GM19239 (cell line): ENCODE measurements around a stretch of chr19.

DNA sequence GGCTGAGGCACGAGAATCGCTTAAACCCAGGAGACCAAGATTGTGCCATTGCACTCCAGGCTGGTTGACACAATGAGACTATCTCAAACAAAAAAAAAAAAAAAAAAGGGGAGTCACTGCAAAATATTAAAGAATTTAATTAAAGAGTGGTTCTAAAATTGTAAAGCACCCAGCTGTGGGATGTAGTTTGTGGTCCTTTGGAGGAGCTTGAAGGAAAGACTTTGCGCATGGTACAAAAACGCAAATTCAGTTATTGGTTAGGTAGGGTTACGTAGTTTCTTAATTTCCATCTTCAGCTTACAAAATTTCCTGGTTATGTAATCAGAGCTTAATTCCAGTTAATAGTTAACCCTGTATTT lies 932 bp downstream of the ZNF429 start:
- RRBS: no CpG with 5 or more reads among the region's 5 CpGs

- RRBS: no CpG with 5 or more reads among the region's 7 CpGs
These were observed 79.1 kb downstream of the ZNF429 start for GRCh38 chr19:21584482-21585001.

- RRBS: no CpG with 5 or more reads among the region's 1 CpG
These were observed 85.5 kb downstream of the ZNF429 start for GRCh38 chr19:21590956-21591283.

GRCh38 chr19:21593753-21594309 lies 88.4 kb downstream of the ZNF429 start:
- RRBS: no CpG with 5 or more reads among the region's 4 CpGs

DNA sequence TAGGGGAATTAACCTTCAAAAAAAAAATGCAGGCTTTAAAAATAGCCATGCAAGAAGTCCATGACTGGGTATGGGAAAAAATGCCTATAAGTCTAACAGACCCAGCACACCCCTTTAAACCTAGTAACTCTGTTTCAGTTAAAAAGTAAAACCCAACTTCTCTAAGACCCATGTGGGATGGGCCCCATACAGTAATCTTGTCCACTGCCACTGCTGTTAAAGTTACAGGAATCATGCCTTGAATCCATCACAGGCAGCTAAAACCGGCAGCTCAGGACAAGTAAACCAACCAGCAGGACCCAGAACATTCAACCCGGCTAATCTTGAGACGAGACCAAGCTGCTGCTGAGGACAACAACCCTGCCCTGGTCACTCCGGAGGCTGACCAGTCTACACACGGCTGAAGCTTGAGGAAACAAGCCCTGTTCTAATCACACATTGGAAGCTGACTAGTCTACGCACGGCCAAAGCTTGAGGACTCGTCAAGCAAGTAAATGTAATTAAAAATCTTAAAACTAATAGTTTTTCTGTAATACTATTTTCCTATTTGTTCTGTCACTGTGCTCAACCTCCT lies 105.2 kb upstream of the ZNF492 start:
- RRBS: no CpG with 5 or more reads among the region's 8 CpGs

DNA sequence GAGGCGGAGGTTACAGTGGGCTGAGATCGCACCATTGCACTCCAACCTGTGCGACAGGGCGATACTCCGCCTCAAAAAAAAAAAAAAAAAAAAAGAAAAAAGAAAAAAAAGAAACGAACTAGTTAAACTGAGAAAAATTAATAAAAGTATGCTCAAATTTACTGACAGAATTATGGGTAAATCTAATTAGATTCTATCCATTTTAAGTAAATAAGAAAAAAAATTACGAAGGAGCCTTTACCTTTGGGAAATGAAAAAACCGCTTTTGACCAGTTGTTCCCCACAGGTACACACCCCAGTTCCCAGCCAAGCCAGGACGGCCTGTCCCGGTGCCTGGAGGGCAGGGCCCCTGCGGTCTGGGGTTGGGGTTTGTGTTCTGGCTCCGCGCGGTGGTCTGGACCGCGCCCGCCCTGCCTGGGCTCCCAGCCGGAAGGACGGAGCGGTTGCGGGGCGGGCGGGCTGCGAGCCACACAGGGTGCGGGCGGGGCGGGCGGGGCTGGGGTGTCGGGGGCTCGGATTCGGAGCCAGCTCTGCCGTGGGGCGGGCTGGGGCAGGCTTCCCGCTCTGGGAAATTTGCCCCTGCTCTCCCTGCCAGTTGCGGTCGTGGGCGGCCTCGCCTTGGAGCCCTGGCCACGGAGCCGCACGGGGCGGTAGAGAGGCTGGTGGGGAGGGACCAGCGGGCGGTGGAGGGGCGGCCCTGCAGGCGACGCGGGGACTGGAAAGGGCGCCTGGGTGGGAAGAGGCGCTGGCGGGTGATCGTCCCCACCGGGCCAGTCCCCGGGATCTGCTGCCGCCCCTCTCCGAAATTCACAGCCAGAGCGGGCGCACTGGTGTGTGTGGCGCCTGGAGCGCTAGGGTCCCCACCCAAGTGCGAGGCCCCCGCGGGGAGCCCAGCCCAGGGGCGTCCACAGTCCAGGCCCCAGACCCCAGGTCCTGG lies 11.2 kb upstream of the ZNF492 start:
- RRBS: no CpG with 5 or more reads among the region's 64 CpGs

DNA sequence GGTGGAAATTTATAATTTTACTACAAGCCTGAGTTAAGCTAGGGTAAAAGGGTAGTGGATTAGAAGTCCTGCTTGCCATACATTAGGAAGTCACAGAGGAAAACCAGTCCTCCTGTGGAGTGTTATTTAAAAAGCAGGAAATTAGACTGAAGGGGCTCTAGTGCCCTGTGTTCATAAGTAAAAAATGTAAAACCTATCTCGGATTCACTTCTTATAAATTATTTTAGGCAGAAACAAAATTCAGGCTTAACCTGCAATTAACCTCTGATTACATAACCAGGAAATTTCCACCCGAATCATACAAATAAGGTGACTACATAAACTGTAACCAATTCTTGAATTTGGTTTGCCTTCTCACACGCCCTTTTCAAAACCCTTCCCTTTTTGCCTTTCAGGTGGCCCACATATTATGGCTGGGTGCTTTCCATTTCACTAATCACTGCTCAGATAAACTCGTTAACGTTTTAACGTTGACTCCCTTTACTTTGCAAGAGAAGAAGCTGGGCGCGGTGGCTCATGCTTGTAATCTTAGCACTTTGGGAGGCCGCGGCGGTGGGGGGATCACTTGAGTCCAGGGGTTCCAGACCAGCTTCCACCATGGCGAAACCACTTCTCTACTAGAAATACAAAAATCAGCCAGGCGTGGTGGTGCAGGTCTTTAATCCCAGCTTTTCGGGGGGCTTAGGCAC lies 19.6 kb upstream of the ZNF91 start:
- RRBS: no CpG with 5 or more reads among the region's 14 CpGs

GRCh38 chr19:23467707-23468132 lies 72.4 kb upstream of the ZNF91 start:
- RRBS: no CpG with 5 or more reads among the region's 1 CpG

- RRBS: no CpG with 5 or more reads among the region's 8 CpGs
These were observed 12.1 kb upstream of the ZNF675 start for GRCh38 chr19:23698685-23699847.

GRCh38 chr19:23957457-23958261 lies 43.0 kb downstream of the ZNF726 start:
- RRBS: no CpG with 5 or more reads among the region's 16 CpGs

GRCh38 chr19:24179538-24179985 lies 92.6 kb downstream of the ZNF254 start:
- RRBS: no CpG with 5 or more reads among the region's 3 CpGs

DNA sequence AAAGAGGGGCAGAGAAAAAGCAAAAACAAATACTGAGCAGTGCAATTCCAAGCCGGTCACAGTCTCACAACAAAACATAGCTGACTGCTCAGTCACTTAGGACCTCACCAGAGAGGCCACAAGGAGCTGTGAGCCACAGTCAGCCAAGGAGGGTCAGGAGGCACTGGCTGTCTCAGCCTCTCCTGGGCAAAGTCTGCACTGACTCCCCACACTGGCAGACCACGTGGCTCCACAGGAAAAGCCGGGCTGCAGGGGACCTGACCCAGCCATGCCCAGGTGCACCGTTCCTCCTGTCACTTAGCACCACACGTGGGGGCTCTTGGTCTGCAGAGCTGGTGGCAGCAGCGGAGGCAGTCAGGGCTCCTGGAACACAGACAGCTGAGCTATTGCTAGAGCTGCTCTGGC lies 744.3 kb downstream of the UQCRFS1 start:
- RRBS: no CpG with 5 or more reads among the region's 6 CpGs

DNA sequence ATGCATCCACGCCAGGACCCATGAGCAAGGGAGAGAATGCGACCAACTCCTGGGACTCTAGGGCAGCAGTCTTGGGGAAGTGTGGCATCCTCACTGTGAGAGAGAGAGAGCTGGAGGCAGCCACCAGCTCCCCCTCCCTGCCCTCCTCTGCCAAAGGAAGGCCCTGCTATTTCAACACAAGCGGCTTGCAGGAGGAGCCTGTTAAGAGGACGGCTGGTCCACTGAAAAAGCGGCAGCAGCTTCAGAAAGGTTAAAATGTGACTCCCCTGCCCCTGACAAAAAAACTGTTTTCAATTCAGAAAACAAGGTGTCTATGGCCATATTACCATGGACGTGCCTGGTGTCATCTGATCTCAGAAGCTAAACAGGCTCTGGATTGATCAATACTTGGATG lies 211.6 kb downstream of the UQCRFS1 start:
- RRBS: no CpG with 5 or more reads among the region's 6 CpGs

DNA sequence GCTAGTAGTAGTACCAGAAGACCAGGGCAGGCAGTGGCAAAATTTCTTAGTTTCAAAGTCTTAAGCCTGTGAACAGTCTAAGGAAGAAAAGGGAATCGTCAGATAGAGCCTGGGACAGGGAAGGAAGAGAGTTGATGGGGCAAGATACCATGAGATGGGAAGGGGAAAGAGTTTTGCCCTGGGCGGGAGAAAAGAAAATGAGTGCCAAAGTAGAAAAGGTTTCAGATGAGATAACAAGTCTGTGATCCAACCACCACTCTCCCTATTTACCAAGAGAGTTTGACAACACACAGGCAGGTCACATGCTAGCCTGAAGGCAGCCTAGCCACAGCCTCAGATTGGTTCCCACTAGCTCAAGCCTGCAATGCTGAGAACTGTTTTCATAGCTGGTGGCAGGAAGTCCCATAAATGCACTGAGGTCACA lies 18.7 kb upstream of the POP4 start:
- RRBS: no CpG with 5 or more reads among the region's 2 CpGs

DNA sequence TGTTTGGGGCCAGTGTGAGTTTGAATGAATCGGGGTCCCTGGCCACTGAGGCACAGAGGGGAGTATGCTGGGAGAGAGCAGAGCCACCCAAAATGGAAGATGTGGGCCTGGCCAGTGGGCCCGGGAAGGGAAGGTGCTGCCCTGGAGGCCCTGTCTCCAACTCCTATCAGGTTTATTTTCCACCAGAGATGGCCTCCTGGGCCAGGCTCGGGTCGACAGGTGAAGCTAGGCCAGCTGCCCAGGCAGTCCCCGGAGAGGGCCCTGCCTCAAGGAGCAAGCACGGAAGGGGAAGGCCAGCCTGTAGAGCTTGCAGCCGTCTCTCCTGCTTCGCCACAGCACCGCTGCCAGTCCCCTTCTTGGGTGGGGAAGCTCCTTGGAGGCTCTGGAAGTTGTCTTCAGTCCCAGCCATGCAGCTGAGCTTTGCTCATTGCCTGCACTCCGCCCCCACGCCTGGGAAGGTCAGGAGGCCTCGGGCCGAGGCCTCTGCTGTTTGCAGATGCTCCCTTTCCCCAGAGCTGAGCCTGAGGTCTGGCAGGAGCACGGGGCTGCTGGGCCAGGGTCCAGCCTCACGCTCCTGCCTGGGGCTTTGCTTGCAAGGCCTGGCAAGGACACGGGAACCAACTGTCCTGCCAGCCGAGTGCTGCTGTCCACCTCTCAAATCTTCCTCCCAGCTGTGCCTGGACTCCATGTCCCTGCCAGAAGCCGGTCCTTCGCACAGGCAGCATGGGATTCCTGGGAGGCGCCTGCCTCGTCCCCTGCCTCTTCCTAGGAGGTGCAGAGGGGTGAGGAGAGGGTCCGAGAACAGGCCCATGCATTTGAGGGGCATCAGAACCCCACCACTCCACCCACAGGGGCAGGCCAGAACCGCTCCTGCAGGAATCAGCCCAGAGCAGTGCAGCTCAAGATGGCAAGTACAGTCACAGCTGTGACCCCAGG lies 13.3 kb downstream of the PLEKHF1 start:
- RRBS: no CpG with 5 or more reads among the region's 23 CpGs

DNA sequence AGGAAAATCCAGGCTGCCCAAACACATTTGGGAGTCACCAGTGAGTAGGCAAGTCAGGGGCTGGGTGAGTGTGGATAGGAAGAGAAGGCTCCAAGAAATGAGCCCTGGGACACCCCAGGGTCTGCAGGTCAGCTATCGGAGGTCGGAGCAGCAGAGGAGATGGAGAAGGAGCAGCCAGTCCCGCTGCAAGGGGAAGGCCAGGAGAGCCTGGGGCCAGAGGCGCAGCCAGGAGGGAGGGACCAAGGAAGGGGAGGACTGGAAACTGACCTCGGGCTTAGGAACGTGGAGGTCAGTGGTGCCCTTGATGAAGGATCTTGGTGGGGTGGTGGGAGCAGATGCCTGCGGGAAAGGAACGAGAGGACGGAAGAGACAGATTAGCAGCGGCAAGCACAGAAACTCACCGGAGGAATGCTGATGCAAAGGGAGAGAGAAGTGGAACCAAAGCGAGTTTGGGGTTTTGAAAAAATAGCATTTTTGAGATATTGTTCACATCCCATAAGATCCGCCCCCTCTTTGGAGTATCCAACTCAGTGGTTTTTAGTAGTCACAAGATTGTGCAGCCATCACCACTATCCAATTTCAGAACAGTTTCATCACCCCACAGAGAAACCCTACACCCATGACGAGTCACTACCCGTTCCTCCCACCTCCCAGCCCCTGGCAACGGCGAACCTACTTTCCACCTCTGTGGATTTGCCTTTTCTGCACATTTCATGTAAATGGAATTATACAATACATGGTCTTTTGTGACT lies 22.1 kb downstream of the PLEKHF1 start:
- RRBS: no CpG with 5 or more reads among the region's 17 CpGs

DNA sequence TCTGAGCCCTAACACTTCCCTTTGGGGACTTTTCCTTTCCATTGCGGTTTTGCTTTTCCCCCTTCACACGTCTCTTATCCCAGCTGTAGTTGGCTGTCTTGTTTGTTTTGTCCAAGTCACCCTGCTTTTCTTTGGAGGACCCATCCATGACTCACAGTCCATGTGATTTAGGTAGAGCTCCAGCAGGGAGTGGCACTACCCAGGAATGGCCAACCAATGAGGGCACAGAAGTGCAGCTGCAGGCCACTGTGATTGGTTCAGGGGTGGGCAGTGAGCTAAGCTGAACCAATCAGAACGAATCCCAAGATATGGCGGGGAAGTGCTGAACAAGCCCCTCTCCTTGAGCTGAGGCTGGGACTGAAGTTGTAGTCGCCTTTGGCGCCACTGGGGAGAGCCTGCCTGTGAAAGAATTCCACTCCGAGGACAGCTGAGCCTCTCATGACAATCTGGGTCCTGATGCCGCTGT lies 63.0 kb upstream of the URI1 start:
- RRBS: no CpG with 5 or more reads among the region's 8 CpGs

GRCh38 chr19:30373618-30374054 lies 1.5 kb downstream of the ZNF536 start:
- RRBS: 33% methylated on average over 9 of the region's 20 CpGs

DNA sequence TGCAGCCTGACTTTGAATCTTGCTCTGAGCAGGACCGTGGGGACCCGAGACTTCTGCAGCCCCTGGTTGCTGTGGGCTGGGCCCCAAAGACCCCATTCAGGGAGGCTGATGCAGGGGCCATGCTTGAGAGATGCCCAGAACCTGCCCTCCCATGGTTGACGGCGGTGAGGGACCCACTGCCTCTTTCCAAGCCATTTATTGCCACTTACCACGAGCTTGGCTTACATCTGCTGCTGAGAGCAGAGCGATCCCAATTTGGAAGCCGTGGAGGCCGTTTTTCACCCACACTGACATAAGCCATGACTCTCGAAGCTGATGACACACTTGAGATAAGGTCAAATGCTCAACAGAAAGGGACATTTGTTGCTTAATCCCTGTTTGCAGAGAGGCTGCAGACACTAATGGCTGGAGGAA lies 15.1 kb downstream of the ZNF536 start:
- RRBS: no CpG with 5 or more reads among the region's 9 CpGs

DNA sequence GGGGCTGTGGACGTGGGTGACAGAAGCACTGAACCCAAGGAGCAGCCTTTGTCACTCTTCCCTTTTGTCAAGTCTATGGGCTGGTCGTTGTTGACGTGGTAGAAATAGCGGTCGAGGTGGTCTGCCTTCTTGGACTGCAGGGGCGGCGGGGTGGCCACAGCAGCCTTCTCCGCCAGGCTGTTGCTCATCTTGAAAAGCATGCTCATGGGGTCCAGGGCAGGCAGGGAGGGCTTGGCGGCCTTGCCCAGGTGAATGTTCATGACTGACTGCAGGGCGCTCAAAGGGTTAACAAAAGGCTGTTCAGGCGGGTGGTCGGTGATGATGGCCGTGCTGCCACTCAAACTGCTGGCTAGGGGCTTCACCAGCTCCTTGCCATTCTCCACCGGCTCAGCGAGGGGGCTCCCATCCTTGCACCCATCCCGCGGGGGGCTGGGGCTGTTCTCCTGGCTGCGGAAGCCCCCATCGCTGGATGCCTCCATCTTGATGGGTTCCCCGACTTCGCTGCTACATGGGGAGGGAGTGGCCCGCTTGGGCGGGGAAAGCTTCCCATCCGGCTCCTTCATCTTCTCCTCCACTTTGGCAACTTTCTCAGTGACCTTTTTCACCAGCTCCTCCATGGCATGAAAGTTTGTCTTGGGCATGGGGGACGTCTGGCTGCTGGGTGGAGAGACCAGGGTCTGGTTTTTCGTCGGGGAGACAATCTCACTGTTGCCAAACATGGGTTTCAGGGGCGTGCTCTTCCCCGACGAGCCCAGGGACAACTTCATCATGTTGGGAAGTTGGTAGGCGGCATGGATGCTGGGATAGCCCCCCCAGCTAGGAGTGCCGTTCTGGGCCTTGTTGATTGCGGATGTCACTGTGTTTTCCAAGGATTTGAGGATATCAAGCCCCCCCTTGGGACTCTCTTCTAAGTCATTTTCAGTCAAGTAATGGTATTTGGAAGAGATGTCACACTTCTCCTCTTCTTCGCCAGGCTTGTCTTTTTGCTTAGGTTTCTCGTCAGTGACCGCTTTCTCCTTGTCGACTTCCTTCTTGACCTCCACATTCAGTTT lies 71.6 kb downstream of the TSHZ3 start:
- RRBS: no CpG with 5 or more reads among the region's 37 CpGs